Body of pancreas (tissue), 2 donors: ENCODE measurements around a stretch of chr17.

DNA sequence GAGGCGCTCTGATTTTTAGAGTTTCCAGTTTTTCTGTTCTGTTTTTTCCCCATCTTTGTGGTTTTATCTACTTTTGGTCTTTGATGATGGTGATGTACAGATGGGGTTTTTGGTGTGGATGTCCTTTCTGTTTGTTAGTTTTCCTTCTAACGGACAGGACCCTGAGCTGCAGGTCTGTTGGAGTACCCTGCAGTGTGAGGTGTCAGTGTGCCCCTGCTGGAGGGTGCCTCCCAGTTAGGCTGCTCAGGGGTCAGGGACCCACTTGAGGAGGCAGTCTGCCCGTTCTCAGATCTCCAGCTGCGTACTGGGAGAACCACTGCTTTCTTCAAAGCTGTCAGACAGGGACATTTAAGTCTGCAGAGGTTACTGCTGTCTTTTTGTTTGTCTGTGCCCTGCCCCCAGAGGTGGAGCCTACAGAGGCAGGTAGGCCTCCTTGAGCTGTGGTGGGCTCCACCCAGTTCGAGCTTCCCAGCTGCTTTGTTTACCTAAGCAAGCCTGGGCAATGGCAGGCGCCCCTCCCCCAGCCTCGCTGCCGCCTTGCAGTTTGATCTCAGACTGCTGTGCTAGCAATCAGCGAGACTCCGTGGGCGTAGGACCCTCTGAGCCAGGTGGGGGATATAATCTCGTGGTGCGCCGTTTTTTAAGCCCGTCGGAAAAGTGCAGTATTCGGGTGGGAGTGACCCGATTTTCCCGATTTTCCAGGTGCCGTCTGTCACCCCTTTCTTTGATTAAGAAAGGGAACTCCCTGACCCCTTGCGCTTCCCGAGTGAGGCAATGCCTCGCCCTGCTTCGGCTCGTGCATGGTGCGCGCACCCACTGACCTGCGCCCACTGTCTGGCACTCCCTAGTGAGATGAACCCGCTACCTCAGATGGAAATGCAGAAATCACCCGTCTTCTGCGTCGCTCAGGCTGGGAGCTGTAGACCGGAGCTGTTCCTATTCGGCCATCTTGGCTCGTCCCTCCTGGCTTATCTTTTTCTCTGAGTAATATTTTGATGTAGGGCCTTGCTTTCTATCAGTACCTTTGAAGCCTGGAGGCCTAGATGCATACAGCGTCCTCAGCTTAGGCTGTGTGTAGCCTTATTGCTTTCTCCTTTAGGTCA, 49.3 kb upstream of the ABCA8 start:
- PRO-cap = no peak
- RAMPAGE, long total RNA, 2 experiments = no peak in any of the 2 experiments

GRCh38 chr17:69122025-69122458, 19.7 kb downstream of the ABCA6 start:
- PRO-cap = no peak
- RAMPAGE, long total RNA, 2 experiments = no peak in any of the 2 experiments

DNA sequence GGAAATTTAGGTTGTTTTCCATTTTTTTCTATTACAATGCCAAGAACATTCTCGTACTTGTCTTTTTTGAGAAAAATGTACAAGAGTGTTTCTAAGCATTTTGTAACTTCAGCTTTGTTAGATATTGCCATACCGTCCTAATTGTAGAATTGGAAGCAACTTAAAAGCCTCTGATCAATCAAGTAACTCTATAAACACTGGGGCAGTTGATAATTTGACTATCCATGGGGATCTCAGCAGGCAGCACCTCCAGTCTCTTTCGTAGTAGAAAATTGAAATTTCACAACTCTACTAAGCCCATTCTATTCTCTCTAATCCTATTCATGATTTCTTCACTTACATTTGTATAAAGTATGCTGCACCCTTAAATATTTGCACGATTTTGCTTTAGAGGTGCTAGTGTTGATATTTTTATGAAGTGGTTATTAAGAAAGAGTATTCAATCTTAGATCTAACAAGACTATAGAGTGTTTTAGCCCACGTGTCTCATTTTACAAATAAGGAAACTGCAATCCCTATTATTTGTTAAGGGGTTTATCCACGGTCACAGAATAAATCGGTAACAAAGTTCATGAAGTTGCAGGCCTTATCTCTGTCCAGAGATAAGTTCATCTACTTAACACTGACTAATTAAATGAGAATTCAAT, 11.0 kb downstream of the ABCA6 start:
- PRO-cap = no peak
- RAMPAGE, long total RNA, 2 experiments = no peak in any of the 2 experiments

- PRO-cap = no peak
- RAMPAGE, long total RNA, 2 experiments = no peak in any of the 2 experiments
Measured at GRCh38 chr17:69147315-69148070, 5.8 kb upstream of the ABCA6 start.

DNA sequence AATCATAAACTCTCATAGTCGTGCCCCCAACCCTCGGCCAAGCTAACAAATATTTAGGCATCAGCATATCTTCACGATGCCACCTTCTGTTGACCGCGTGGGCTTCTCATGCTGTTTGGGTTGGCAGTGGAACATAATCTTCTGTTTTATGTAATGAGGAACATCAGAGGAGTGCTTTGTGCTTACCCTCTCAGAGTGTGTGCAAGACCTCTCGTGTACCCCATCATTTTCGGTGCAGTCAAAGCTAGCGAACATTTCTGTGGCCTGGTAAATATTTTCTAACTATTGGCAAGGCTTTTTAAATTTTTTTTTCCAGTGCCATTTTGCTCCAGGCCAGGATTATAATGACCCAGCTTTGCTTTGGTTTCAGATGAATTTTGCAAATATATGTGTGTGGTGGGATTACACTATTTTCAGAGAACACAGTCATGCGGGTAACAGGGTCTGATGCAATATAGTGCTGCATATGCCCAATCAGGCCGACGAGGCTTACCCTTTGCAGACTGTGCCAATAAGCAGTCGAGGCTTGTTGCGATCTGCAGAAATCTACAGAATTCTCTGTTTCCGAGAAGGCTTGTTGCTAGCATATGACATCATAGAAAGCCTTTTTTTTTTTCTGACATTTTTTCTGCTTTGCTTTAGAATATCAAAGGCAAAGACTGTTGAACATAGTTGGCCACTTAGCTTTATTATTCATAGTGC, 86.9 kb downstream of the MAP2K6 start:
- PRO-cap = no peak
- RAMPAGE, long total RNA, 2 experiments = no peak in any of the 2 experiments

DNA sequence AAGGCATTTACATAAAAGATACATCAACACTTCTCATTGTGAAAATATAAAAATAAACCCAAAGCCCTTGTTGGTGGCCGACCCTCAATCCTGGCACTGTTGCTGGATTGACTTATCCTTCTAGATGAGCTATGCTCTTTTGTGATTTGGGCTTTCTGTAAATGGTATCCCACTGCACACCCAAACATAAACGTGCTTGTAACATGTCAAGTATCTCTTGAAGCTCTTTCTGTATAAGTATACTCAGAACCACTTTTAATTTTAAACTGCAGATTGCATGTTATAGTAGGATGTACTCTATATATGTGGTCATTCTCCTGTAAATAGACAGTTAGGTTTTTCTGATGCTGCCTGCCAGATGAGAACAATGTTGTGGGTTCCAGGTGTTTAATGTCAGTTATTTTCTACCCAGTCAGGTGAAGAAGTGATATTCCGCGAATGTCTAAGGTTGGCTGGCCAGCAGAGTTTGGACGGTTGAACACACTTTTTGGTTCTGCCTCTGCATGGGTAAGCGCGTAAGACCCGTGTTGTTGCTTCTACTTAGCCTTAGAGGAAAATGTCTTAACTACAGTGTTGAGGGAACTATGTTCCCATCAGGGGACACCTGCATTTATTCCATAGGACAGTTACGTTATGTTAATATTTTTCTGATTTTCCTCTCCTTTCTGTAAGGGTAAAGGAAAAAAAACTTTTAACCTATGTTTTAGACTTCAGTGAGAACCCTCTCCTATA, 162.5 kb downstream of the MAP2K6 start:
- PRO-cap = no peak
- RAMPAGE, long total RNA, 2 experiments = no peak in any of the 2 experiments

DNA sequence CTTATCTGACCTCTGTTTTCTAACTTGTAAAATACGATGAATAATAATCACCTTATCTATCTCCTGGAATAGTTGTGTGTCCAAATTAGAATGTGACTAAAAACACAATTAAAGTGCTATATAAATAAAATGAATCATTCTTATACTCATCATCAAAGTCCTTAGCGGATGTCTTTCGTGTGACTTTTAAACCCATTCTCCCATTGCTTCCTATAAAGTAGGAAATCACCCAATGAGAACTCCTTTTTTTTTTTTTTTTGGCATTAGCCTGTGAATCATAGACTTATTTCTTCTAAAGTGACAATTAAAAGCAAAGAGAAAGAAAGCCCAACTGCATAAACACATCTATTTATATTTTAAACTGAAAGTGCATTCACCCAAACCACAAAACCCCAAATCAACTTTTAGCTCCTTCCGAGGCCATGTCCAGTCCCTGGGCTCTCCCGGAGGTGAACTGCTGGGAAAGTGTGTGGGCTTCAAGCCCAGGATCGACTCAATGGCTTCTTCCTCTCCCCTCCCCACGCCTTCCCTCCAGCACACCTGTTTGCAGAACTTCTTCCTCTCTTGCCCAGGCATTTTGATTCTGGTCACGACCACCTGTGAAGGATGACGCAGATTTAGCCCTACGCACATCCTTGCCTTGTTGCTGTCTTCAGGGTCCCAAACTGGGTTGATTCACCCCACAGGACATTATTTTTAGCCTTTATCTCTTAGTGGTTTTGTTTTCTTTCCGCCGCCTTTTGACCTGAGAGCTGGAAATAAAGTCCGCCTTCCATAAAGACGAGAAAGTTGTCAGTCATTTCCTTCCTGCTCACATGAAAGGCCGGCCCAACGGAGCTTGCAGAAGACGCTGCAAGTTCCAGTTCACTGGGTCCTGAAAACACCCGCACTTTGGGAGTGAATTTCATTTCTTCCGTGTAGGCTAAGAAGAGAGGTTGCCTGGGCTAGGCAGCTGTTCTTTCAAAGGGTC, 166.8 kb downstream of the MAP2K6 start:
- PRO-cap = no peak
- RAMPAGE, long total RNA, 2 experiments = no peak in any of the 2 experiments

GRCh38 chr17:70109288-70109966, 34.4 kb downstream of the KCNJ16 start:
- PRO-cap = no peak
- RAMPAGE, long total RNA, 2 experiments = no peak in any of the 2 experiments

- PRO-cap = no peak
- RAMPAGE, long total RNA, 2 experiments = no peak in any of the 2 experiments
Measured at GRCh38 chr17:70137286-70137765, 32.0 kb upstream of the KCNJ2 start.

- PRO-cap = no peak
- RAMPAGE, long total RNA, 2 experiments = no peak in any of the 2 experiments
Measured at GRCh38 chr17:70171077-70171664, 1.8 kb downstream of the KCNJ2 start.

DNA sequence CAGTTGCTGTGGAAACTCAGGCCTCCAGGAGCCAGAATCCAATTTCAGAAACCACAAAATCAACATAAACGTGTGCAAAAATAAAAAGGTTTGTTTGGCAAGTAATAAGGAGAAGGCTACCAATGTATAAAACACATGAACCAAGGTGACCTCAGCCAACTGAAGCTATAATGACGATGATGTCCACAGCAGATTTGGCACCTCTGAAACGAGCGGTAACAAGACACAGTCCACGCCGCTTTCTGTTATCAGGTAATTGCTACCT, 957.3 kb upstream of the SOX9 start:
- PRO-cap = no peak
- RAMPAGE, long total RNA, 2 experiments = no peak in any of the 2 experiments

GRCh38 chr17:72110528-72111074, 10.2 kb upstream of the SOX9 start:
- PRO-cap = no peak
- RAMPAGE, long total RNA, 2 experiments = no peak in any of the 2 experiments

DNA sequence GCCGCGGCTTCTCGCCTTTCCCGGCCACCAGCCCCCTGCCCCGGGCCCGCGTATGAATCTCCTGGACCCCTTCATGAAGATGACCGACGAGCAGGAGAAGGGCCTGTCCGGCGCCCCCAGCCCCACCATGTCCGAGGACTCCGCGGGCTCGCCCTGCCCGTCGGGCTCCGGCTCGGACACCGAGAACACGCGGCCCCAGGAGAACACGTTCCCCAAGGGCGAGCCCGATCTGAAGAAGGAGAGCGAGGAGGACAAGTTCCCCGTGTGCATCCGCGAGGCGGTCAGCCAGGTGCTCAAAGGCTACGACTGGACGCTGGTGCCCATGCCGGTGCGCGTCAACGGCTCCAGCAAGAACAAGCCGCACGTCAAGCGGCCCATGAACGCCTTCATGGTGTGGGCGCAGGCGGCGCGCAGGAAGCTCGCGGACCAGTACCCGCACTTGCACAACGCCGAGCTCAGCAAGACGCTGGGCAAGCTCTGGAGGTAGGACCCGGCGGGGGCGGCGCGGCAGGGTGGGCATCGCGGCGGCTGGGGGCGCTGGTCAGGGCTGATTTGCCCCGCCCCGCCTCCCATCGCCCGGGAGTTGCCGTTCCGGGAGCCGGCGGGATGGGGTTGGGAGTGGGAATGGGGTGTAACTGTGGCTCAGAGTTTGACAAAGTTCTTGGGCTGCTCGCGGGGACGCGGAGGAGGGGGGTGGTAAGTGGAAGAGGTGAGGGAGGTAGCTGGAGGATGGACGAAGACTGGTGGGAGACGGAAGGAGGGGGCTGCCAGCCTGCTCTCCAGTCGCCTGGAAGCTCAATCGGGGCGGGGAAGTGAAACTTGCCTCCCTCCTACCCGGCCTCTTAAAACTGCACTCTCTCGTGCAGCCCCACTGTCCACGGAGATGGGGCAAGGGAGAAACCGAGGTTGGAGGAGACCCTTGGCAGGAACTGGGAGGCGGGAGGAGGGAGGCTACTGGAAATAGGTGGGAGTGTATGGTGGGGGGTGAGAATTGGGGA, 819 bp downstream of the SOX9 start:
- PRO-cap = bidirectional peak, plus-strand start at position 579 of the sequence, minus-strand start at position 457 of the sequence
- RAMPAGE, long total RNA, 2 experiments = no peak in any of the 2 experiments

DNA sequence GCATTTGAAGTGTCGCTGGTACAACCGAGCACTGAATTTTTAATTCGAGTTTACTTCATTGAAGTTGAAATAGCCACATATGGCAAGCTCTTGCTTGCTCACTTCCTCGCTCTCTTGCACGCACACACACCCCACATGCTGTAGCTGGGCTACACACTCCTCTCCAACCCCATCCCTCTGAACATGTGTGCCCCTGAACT, 216.8 kb downstream of the SOX9 start:
- PRO-cap = no peak
- RAMPAGE, long total RNA, 2 experiments = no peak in any of the 2 experiments

DNA sequence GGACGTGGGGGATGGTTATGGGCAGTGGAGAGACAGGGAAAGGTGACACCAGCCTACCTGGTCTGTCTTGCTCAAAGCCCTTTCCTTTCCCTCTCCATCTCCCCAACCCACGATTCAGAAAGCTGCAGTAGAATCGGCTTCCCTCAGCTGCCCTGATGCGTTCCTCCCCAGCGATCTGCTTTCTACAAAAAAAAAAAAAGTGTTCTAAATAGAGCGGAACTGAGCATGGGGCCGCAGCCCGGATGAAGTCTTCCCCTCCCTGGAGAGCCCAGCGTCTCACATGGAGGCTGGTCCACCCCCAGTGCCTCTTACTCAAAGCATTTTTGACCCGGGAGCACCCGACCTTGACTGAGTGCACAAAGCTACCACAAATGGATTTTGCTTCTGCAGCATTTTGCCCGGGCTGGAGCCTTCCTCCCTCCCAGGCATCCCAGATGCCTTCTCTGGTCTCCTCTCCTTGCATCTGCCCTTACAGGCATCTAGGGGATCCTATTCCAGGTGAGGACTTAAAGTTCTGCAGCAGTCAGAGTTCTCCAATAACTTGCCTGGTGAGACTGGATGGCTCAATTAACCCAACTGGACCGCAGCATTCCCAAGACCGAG, 271.8 kb downstream of the SOX9 start:
- PRO-cap = no peak
- RAMPAGE, long total RNA, 2 experiments = no peak in any of the 2 experiments

DNA sequence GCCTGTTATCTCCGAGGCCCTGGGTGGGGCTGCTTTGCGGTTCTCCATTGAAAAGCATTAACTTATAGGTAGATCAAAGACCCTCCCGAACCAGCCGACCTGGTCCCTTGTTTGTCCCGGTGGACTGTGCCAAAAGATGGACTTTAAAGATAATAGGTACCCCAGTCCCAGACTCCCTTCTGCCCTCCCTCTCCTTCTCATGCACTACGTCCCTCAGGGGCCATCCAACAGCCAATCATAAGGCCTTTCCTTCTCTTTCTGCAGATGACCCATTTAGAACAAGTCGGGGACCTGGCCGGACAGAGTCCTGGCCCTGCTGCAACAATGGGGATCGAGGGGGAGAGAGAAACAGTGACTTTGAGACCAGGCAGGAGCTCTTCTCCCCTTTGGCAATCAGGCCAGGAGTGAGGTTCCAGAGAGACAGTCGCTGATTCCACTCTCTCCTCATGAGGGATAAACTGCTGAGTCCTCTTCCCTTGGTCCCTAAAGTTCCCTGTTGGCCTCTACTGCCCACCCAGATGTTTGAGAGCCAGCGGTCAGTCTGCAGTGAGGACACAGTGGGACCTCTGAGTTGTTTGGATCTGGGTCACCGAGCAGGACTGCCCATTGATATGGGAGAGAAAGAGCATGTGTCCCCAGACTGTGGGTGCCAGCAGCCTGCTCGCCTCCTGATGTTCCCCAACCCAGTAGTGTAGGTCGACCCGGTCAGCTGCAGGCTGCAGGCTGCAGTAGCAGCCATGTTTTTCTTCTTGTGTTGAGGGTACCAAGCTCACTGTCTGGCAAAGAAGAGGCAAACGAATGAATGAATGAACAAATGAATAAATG, 292.9 kb downstream of the SOX9 start:
- PRO-cap = no peak
- RAMPAGE, long total RNA, 2 experiments = no peak in any of the 2 experiments

DNA sequence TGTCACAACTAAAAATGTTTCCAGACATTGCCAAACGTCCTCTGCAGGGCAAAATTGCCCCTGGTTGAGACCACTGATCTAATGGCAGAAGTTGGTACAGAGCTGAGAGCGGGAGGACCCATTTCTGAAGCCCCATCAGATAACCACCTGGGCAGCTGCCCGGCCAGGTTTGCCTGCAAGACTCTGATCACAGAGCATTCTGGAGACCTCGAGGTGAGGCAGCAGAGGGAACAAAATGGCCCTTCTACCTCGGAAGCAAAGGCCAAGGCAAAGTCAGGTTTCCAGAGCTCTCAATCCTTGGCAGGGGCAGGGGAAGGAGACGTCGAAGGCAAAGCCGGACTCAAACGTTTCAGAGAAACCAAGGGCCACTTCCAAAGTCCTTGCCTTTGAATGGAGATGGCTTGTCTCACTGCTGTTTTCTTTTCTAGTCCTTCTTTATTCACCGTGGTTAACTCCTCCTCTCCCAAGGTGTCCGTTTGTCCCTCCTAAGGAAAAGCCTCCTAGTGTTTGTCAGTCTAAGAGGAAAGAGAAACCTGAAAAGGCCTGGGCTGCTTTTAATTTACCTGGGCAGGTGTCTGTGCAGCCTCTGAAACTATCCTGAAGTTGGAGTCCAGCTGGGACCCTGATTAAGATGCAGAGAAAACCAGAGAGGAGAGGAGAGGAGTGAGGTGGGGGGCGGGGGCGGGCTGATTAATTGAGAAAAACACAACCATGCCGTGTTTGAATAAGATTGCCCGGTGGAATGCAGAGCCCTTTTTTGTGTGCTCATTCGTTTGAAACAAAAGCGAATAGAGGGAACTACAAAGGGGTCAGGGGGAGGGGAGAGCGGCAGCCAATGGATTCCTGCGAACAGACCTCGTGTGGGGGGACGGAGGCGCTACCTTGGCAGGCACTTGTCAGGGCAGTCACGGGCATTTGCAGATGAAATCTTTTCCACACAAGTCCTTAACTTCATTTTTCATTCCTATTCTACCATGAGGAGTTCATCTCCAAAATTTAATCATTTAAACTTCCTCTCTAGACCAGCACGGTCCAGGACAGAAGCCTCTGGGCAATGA, 355.5 kb downstream of the SOX9 start:
- PRO-cap = no peak
- RAMPAGE, long total RNA, 2 experiments = no peak in any of the 2 experiments

DNA sequence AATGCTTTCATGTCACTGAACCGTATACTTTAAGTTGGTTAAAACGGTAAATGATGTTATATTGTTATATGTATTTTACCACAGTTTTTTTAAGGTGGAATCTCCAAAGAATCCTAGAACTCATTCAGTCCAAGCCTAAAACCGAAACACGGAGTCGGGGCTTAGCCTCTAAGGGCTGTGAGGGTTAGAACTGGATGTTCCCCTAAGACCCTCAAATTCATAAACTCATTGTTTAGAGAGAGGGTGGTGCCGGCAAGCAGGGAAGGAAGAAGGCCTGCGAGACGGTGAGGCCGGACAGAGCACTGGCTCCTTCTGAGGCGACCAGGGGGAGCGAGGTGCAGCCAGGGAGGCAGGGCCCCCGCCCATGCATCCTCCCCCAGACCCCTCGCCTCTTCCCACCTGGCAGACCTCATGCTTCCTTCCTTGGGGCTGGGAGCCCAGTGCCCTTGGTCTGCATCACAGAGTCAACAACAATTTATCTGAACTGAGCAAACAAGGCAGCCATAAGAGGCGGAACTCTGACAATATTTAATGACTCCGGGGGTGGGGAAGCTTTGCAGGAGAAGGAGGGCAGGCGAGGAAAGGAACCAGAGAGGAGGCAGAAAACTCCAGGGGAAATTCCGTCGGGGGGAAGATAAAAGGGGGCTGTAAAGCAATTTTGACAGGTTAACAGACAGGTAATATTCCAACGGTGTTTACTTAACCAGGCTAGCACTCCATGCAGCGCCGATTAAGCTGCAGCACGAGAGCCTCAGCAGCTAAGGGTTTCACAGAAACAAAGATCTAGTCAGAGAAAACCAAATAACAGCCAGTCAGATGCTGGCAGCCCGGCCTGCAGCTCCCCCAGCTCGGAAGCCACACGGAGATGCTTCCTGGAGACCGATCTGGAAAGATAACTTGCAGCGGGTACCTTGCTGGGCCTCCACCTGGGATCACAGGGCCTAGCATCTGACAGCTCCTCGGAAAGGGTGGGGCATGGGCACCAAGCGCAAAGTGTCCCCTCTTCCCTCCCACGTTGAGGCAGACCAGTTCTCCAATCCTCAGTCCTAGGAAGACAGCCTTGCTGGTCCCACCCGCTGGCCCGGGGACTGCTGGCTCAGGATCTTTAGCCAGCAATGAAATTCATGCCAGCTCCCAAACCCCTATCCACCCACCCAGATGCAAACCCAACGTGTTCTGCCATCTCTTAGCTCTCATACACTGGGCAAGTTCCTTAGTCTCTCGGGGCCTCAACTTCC, 398.1 kb downstream of the SOX9 start:
- PRO-cap = bidirectional peak, plus-strand start at position 559 of the sequence, minus-strand start at position 425 of the sequence; unidirectional peak, plus-strand start at position 811 of the sequence
- RAMPAGE, long total RNA, 2 experiments = no peak in any of the 2 experiments

DNA sequence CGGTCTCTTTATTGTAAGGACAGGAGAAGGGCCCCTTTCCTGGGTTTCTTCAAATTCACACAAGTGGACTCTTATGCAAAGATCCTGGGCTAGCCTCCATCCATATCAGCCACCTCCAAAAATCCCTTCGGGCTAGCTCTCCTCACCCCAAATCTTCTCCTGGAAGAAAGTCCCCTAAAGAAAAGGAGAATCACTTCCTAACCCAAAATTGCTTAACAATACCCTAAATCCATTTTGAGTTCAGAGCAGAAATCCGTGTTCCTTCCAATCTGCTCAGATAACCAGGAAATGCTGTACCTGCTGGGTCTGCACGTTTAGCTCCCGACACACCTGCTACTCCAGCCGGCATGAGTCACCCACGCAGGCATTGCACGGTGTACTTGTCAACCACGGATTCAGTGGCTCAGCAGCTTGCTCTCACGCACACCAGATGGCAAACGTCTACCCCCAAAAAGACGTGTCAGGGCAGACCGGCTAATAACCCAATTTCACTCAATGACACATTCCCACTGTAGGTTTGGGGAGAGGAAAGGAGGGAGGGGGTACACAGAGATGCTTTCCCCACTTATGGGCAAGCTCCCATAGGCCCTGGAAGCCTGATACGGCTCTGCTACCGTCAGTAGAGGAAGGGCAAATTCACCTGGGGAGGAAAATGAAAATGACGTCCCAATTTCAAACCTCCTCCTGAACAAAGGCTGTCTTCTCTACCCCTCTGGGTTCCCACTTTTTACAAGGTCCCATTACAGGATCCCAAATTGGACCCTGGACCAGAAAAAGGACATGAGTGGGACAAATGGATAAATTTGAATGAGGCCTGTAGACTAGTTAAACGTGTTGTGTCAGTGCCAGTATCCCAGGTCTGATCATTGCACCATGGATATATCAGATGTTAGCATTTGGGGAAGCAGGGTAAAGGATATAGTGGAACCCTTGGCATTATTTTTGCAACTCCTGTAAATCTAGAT, 468.2 kb downstream of the SOX9 start:
- PRO-cap = bidirectional peak, plus-strand start at position 393 of the sequence, minus-strand start at position 290 of the sequence
- RAMPAGE, long total RNA, 2 experiments = no peak in any of the 2 experiments

DNA sequence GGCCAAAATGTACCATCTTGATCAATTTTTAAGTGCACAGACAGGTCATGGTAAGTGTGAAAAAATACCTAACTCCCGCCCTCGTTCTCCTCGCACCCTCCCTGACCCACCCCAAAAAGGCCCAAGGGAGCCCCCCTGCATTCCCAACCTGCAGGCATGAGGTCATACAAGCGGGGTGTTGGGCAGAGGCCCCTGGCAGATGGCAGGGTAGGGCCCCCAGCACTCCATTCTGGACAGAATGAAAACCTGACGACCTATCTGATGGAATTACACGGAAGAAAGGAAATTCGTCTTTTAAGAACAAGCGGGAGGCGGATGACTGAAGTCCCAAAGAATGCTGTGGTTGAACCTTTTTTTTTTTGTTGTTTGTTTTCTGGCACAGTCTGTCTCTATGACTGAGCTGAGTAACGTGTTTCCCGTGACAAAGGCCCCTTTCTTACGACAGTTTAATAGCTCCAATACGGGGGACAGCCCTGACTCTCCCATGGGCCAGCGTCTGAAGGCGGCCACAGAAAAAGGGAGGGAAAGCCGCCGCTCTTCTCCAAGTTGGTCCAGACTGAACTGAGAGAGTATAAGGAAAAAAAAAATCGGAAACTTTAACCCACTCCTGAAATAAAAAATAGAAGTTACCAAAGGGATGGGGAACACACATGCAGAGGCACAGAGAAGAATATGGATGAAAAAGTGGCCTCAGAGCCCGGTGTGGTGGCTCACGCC, 376.3 kb downstream of the SLC39A11 start:
- PRO-cap = bidirectional peak, plus-strand start at position 476 of the sequence, minus-strand start at position 269 of the sequence
- RAMPAGE, long total RNA, 2 experiments = no peak in any of the 2 experiments